HepG2 (cell line): ENCODE data around the genes LNP1, ABI3BP and NFKBIZ.

- RRBS, 2 experiments, result no CpG with 5 or more reads among the region's 2 CpGs
CAGE:
- cytosol, long polyA minus RNA, result no peak
- cytosol, long polyA plus RNA, result no peak
- long polyA plus RNA, result no peak
- nucleus, long polyA minus RNA, result no peak
- nucleus, long polyA plus RNA, result no peak
Measured at GRCh38 chr3:100023884-100024216, 90.5 kb downstream of the FILIP1L start.

DNA sequence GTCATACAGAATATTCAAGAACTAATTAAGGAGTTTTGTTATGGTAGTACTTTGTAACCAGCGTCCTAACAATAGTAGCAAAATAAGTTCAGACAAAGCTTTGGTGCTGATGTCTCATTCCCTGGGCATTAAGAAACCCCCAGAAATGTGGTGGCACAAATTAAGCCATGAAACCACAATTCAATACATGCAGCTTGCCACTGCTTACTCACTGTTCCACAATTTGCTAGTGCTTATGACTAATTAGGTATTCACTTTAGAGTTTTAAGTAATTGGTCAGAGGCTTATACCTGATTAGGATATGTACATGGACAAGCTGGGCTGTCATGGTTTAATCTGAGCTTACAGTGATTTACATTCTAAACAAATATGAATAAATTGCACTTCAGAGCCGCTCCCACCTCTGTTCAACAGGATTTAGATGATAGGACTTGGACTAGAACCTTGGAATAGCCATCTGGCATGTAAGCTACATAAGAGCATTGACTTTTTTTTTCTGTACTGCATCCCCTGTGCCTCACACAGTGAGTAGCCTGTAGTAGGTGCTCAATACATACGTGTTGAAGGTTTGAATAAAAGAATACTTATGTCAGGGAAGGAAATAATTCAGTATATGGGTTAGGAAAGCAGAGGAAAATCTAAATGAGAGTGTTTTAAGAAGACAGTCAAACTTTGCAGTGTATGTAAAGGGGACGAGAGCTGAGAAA, 9.0 kb downstream of the TBC1D23 start:
- RRBS, 2 experiments, result no CpG with 5 or more reads among the region's 4 CpGs
CAGE:
- cytosol, long polyA minus RNA, result no peak
- cytosol, long polyA plus RNA, result no peak
- long polyA plus RNA, result no peak
- nucleus, long polyA minus RNA, result no peak
- nucleus, long polyA plus RNA, result no peak

DNA sequence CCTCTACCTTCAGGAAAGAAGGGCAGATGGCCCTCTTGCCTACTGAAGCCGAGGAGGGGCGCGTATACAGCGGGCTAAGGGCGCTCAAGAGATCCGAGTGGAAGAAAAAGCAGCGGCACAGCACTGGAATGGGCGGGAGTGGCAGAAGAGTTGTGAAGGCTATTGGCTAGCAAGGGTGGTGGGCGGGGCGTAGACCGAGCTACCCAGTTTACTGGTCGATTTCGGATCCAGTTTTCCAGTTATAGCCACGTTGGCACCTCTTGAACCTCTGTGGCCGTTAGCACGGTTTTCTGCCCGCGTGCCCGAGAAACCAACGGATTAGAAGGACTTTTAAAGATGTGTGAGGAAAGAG, at the start of gene LNP1:
Gene LNP1 (plus strand): TSS at position 230 of the 352 bp plus-strand sequence.
- RRBS, 2 experiments, result no CpG with 5 or more reads among the region's 20 CpGs
CAGE:
- cytosol, long polyA minus RNA, result start-site peak on the minus strand centred at position 97 of the sequence, 7 bp wide, 106 reads; start-site peak on the plus strand centred at position 250 of the sequence, 43 bp wide, 447 reads
- cytosol, long polyA plus RNA, result start-site peak on the minus strand centred at position 85 of the sequence, 39 bp wide, 130 and 173 reads in 2 replicates
- long polyA plus RNA, result start-site peak on the minus strand centred at position 88 of the sequence, 53 bp wide, 235 and 306 reads in 2 replicates; start-site peak on the plus strand centred at position 260 of the sequence, 24 bp wide, 82 and 50 reads in 2 replicates
- nucleus, long polyA minus RNA, result start-site peak on the minus strand centred at position 94 of the sequence, 7 bp wide, 29 reads
- nucleus, long polyA plus RNA, result start-site peak on the minus strand centred at position 76 of the sequence, 63 bp wide, 180 and 152 reads in 2 replicates; start-site peak on the plus strand centred at position 255 of the sequence, 37 bp wide, 99 and 287 reads in 2 replicates

DNA sequence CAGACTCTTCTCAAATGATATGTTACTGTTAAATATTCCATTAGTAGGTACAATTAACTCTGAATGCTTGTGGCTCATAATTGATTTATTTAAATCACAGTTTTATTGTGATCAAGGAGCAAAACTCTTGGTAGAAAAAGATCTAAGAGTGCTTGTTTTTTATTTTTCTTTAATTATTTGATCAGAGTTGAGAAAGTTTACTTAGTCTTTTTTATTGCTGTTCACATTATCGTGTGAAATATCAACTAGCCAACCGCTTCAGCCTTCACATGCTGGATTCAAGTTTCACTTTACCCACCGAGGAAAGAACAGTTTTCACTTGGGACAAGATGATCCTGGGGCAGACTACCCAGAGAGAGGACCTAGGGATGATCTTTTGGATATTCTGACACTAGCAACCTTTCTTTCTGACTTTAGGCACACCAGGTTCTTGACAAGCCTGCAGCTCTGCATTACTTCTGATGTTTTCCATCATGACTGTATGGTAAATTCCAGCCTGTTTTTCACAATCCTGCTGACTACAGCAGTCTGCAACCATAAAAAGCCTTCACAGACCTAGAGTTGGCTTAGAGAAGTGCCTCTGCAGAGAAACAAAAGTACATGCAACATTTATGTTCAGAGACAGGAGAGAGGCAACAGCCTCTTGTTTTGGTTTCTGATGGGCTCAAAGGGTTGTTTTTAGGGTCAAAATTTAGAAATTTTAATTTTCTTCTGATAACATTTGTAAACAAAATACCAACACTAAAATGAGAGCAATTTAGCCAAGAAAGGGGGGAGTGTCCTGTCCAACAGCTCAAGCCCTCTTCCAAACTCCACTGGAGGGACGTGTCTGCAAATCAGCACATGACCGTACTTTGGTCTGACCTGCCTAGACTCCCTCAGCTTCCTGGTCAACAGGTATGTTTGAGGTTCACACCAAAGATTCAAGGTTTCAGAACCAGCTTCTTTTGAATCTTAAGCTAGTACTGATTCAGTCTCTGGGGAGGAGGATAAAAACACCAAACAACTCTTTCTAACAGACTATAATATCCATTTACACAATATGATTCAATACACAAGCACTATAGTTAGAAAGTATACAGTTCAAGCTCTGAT, 904 bp downstream of the ABI3BP start:
- RRBS, 2 experiments, result no CpG with 5 or more reads among the region's 5 CpGs
CAGE:
- cytosol, long polyA minus RNA, result no peak
- cytosol, long polyA plus RNA, result no peak
- long polyA plus RNA, result no peak
- nucleus, long polyA minus RNA, result no peak
- nucleus, long polyA plus RNA, result no peak

DNA sequence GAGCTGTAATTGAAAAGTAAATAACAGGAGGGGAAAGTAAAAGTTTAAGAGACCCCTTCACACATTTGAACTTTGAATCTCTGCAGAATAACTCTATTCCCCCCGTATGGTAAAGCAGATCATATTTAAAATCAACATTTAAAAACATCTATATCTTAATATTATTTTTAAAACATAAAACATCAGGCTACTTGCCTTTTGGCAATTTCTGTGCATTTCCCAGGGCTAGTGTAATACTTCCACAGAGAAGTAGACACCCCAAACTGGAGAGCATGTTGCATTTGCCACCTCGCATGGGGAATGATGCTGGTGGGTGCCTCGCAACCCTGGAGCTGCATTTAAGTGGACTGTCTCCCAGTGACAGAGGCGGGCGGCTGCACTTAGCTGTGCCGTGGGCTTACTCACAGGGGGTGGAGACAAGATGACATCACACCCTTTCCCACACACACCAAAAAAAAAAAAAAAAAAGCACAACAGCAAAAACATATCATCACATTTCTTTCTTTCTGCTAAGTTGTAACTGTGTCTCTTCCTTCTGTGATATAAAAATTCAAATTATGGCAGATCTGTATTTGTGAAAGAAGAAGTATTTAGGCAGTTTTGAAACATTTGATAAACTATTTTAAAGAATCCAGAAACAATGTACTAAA, at the start of gene ABI3BP:
Gene ABI3BP (minus strand): TSS at position 311 of the 650 bp plus-strand sequence.
- RRBS, 2 experiments, result no CpG with 5 or more reads among the region's 6 CpGs
CAGE:
- cytosol, long polyA minus RNA, result no peak
- cytosol, long polyA plus RNA, result no peak
- long polyA plus RNA, result no peak
- nucleus, long polyA minus RNA, result no peak
- nucleus, long polyA plus RNA, result no peak

DNA sequence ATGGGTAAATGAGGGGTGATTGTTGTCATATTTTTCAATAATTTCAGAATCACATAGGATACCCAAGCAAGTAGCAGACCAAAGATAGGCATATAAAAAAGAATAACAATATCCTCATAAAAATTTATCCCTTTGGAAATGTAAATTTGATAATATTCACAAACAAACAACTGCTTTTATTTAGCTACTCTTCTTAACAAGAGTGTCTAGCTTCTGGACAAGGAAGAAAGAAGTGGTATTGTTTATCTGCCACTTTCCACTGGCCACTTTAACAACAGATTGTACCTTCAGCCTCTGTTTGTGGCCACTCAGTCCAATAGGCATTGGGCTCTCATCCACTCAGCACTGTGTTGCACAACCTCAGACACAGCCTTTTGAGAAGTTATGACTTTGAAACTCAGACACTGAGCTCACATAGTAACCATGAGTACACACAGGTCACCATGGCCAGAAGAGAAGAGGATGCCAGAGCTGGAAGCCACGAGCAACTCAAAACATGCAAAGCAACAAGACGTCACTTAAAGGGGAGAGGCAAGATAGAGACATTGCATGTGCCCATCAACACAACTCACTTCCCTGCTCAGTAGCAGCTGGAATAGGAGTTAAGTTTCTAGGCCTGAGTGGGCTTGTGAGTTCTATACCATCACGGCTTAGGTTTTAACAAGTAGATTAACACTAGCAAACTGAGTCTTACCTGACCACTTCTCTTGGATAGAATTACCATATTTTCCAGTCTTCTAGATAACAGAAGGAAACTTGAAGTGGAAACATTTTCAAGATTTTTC, 103.7 kb downstream of the IMPG2 start:
- RRBS, 2 experiments, result no CpG with 5 or more reads among the region's 3 CpGs
CAGE:
- cytosol, long polyA minus RNA, result no peak
- cytosol, long polyA plus RNA, result no peak
- long polyA plus RNA, result no peak
- nucleus, long polyA minus RNA, result no peak
- nucleus, long polyA plus RNA, result no peak

DNA sequence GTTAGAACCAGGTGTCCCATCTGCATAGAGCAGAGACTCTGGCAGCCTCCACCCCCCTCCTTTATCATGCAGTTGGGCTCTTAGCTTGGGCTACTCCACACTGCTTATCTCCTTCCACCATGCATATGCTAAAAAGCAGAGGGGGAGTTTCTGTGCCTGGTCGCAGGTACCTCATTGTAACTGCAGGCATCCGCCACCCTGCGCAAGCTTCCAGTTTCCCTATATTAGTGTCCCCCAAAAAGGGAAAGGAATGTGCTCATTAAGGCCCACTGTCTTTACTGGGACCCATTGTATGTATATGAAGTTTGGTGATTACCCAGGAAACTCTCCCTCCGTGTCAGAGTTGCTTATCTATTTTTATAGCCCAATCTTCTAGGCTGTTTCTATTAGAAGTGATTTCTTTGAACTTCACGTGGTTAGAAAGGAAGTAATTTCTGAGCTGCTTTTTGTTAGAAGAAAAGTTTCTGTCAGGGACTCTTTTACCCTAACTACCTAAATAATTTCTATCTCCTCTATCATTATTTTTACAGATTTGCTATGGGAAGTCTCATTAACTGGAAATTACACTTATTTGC, 17.5 kb upstream of the SENP7 start:
- RRBS, 2 experiments, result no CpG with 5 or more reads among the region's 5 CpGs
CAGE:
- cytosol, long polyA minus RNA, result no peak
- cytosol, long polyA plus RNA, result no peak
- long polyA plus RNA, result no peak
- nucleus, long polyA minus RNA, result no peak
- nucleus, long polyA plus RNA, result no peak

- RRBS, 2 experiments, result no CpG with 5 or more reads among the region's 5 CpGs
CAGE:
- cytosol, long polyA minus RNA, result no peak
- cytosol, long polyA plus RNA, result no peak
- long polyA plus RNA, result no peak
- nucleus, long polyA minus RNA, result no peak
- nucleus, long polyA plus RNA, result no peak
Measured at GRCh38 chr3:101680757-101681225, 3.9 kb upstream of the ZBTB11 start.

GRCh38 chr3:101691958-101692356, 5.4 kb upstream of the RPL24 start:
- RRBS, 2 experiments, result no CpG with 5 or more reads among the region's 6 CpGs
CAGE:
- cytosol, long polyA minus RNA, result no peak
- cytosol, long polyA plus RNA, result no peak
- long polyA plus RNA, result no peak
- nucleus, long polyA minus RNA, result no peak
- nucleus, long polyA plus RNA, result no peak

GRCh38 chr3:101725115-101725626, 757 bp downstream of the CEP97 start:
- RRBS, 2 experiments, result no CpG with 5 or more reads among the region's 17 CpGs
CAGE:
- cytosol, long polyA minus RNA, result no peak
- cytosol, long polyA plus RNA, result no peak
- long polyA plus RNA, result no peak
- nucleus, long polyA minus RNA, result no peak
- nucleus, long polyA plus RNA, result no peak

- RRBS, 2 experiments, result 2% methylated on average over 51 of the region's 108 CpGs
CAGE:
- cytosol, long polyA minus RNA, result no peak
- cytosol, long polyA plus RNA, result no peak
- long polyA plus RNA, result no peak
- nucleus, long polyA minus RNA, result no peak
- nucleus, long polyA plus RNA, result no peak
Measured at GRCh38 chr3:101848816-101849781, at the start of gene NFKBIZ. Gene NFKBIZ (plus strand): TSS chr3:101849514.

DNA sequence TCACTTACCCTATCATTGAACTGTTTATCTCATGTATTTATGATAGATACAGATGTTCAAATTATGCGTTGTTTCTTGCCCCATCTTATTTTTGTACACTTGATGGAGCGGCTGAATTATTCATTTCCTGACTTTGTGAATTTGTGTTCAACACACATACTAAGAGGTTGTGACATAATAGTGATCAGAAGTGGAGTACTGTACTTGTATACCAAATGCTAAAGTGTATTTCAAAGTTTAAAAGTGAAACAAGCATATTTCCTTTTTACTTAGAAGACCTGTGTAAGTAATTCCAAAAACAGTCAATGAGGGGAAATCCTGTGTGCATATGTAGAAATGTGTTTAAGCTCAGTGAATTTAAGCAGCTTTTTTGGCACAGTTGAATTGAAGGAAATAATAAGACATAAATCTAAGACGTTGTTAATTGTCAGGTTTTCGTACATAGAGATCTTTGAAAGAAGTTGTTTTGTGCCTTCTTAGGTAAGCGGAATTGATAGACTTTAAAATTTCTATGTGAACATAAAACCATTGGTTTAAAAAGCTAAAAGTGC, 1.8 kb downstream of the NFKBIZ start:
- RRBS, 2 experiments, result no CpG with 5 or more reads among the region's 5 CpGs
CAGE:
- cytosol, long polyA minus RNA, result no peak
- cytosol, long polyA plus RNA, result no peak
- long polyA plus RNA, result no peak
- nucleus, long polyA minus RNA, result no peak
- nucleus, long polyA plus RNA, result no peak

- RRBS, 2 experiments, result no CpG with 5 or more reads among the region's 4 CpGs
CAGE:
- cytosol, long polyA minus RNA, result no peak
- cytosol, long polyA plus RNA, result no peak
- long polyA plus RNA, result no peak
- nucleus, long polyA minus RNA, result no peak
- nucleus, long polyA plus RNA, result no peak
Measured at GRCh38 chr3:101994269-101994912, 145.1 kb downstream of the NFKBIZ start.

GRCh38 chr3:102078918-102079240, 229.6 kb downstream of the NFKBIZ start:
- RRBS, 2 experiments, result no CpG with 5 or more reads among the region's 2 CpGs
CAGE:
- cytosol, long polyA minus RNA, result no peak
- cytosol, long polyA plus RNA, result no peak
- long polyA plus RNA, result no peak
- nucleus, long polyA minus RNA, result no peak
- nucleus, long polyA plus RNA, result no peak

DNA sequence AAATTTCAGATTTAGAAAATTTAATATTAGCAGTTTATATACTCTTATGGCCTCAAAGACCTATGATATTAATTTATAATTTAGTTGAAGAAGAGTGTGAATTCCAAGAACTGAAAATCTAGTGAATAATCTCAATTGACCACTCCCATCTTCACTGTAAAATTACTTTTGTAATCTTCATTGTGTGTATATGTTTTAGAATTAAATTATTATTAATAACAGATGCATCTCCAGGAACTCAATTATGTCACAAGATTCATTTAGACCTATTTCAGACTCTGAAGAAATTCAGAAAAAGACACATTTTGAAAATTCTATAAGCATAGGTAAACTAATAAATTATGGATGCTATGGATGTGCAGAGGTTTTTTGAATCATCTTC, 860.6 kb downstream of the ZPLD1 start:
CAGE:
- cytosol, long polyA minus RNA, result no peak
- cytosol, long polyA plus RNA, result no peak
- long polyA plus RNA, result no peak
- nucleus, long polyA minus RNA, result no peak
- nucleus, long polyA plus RNA, result no peak

- RRBS, 2 experiments, result no CpG with 5 or more reads among the region's 3 CpGs
CAGE:
- cytosol, long polyA minus RNA, result no peak
- cytosol, long polyA plus RNA, result no peak
- long polyA plus RNA, result no peak
- nucleus, long polyA minus RNA, result no peak
- nucleus, long polyA plus RNA, result no peak
Measured at GRCh38 chr3:104572801-104573269, 793.9 kb upstream of the ALCAM start.

DNA sequence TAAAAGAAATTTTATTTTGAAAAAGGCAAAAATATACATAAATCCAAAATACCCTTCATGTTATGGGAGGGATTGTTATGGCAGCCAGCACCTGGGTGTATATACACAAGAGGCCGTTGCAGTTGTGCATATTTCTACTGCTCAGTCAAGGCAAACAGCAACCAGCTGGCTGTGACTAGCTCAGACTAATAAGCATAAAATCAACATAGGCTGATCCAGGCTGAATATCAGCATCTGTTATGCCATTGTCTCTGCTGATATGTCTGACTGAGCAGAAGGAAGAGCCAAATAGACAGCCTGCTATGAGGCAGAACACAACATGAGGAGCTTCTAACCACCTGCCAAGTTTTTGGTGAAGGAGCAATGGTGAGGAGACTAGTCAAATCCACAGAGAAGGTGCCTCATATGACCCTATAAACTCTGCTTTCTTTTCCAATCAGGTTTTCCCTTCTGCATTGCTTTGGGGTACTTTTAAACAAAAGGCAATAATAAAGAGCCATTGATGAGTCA, 457.5 kb upstream of the ALCAM start:
- RRBS, 2 experiments, result no CpG with 5 or more reads among the region's 1 CpG
CAGE:
- cytosol, long polyA minus RNA, result no peak
- cytosol, long polyA plus RNA, result no peak
- long polyA plus RNA, result no peak
- nucleus, long polyA minus RNA, result no peak
- nucleus, long polyA plus RNA, result no peak

GRCh38 chr3:105364967-105365252, 1.8 kb upstream of the ALCAM start:
- RRBS, 2 experiments, result no CpG with 5 or more reads among the region's 5 CpGs
CAGE:
- cytosol, long polyA minus RNA, result no peak
- cytosol, long polyA plus RNA, result no peak
- long polyA plus RNA, result no peak
- nucleus, long polyA minus RNA, result no peak
- nucleus, long polyA plus RNA, result no peak

- RRBS, 2 experiments, result no CpG with 5 or more reads among the region's 3 CpGs
CAGE:
- cytosol, long polyA minus RNA, result no peak
- cytosol, long polyA plus RNA, result no peak
- long polyA plus RNA, result no peak
- nucleus, long polyA minus RNA, result no peak
- nucleus, long polyA plus RNA, result no peak
Measured at GRCh38 chr3:105656323-105656584, 212.6 kb downstream of the CBLB start.

DNA sequence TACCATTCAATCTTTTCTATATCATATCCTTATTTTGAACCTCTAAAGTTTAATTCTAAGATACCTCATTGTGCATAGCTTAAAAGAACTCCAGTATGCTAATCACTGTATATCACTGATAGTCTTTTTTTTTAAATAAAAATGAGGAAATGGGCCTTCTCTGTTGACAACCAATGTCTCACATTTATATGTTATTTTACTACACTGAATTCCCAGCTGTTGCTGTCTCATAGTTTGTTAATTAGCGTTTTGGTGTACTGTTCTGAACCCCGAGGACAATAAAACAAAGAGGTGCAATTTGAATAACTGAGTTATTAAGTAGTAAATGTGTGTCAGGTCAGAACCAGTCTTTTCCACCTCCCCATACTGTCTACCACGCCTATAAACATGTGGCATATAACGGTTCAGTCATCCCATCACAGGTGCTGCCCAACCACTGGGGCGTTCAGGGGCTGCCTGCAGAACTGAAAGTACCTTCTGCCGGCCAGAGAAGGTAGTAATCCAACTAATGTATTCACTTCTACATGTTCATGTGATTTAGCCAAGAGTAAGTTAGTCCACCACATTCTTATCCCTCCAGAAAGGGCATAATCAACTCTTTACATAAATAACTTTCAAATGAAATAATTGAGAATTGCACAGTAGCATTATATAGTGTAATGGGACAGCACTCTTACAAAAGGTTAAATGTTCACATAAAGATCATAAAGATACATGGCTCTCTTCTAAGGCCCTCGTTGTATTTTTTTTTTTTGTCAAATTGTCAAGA, 14.8 kb downstream of the CBLB start:
- RRBS, 2 experiments, result no CpG with 5 or more reads among the region's 7 CpGs
CAGE:
- cytosol, long polyA minus RNA, result no peak
- cytosol, long polyA plus RNA, result no peak
- long polyA plus RNA, result no peak
- nucleus, long polyA minus RNA, result no peak
- nucleus, long polyA plus RNA, result no peak